Right common carotid artery plus branches (tissue), 1 donor: Measurements from ENCODE around the gene CHST7.

GRCh38 chrX:43972152-43973183 is 722 bp downstream of the NDP start:
- PRO-cap = no peak

DNA sequence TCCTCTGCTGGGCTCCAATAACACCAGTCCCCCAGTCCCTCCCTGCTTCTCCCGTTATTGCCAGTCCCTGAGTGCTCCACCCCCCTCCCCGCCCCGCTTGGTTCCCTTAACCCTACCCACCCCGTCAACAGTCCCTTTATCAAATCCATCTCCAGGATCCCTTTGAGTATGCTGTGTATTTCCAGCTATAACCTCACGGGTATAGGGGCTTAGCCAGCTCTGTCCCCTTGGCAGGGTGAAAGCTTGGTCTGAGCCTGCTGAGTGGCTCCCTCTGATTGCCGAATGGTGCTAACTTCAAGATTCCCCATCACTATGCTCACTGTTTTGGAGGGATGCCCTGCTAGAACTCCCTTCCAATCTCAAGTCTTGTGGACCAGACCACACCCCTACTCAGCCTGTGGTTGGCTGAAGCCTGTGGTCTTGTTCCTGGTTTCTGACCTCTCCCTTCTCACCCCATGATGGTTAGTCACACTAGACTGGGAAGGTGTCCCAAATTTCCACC is 184.5 kb upstream of the NDP start:
- PRO-cap = unidirectional peak, minus-strand start at position 284 of the sequence

DNA sequence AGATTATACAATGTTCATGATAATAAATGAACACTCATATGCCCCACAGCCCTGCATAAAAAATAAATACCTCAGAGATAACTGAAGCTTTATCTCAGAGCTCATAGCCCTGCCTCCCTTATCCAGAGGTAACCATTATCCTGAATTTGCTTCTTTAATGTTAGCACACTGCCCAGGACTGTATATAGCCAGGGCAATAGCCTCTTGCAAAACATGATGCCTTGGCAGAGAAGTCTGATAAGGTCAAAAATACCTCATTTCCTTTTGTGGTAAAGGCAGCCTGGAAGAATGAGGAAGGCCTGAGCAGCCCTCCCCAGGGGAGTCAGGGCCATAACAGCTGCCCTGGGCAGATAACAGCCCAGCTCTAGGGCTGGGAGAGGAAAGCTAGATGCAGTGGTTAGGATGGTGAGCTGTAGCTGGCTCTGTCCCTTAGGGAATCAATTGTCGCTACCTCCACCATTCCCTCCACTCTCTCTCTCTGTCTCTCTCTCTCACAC is 29.3 kb downstream of the EFHC2 start:
- PRO-cap = no peak

GRCh38 chrX:44344041-44344587 is 642 bp upstream of the EFHC2 start:
- PRO-cap = no peak

- PRO-cap = no peak
These were observed 42.7 kb downstream of the KDM6A start for GRCh38 chrX:44915699-44916033.

- PRO-cap = no peak
These were observed 78.1 kb downstream of the KDM6A start for GRCh38 chrX:44950573-44951925.

DNA sequence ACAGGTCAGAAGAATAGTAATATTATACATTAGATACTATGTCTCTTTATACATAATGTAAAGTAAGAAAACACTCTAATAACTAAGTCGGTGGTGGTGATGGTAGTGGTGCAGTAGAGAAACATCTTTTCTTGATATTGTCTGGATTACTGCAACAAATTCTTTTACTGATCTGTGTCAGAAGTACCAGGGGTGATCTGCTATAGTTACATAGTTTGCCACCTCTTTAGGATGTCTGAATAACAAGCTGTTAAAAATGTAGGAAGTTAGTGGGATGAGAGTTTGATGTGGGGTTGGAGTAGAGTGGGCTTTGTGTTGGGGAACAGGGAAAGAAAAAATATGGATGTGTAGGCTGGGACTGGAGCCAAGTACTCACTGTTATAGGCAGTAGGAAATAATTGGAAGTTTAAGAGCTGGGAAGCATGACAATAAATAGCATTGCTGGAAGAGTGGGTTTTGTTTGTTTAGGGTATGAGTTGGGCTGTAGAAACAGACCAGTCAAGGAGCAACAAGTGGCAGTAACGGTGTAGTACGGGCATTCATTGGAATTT is 81.4 kb downstream of the KDM6A start:
- PRO-cap = no peak

DNA sequence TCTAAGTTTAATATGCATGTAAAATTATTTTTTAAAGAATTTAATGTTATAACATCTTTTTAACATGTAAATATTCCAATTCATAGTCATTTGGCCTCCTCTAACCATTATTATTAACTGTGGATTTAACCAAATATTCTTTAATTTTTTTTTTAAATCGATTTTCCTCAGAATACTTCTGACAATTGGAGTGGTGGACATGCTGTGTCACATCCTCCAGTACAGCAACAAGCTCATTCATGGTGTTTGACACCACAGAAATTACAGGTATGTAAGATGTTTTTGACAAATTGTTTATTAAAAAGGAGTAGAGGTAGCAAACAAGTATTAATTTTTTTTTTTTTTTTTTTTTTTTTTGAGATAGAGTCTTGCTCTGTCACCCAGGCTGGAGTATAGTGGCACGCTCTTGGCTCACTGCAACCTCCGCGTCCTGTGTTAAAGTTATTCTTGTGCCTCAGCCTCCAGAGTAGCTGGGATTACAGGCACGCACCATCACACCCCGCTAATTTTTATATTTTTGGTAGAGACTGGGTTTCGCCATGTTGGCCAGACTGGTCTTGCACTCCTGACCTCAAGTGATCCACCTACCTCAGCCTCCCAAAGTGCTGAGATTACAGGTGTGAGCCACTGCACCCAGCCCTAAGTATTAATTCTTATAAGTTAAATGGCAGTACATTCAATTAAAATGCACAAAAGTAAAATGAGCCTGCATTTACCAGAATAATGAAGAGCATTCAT is 139.4 kb downstream of the DIPK2B start:
- PRO-cap = no peak

DNA sequence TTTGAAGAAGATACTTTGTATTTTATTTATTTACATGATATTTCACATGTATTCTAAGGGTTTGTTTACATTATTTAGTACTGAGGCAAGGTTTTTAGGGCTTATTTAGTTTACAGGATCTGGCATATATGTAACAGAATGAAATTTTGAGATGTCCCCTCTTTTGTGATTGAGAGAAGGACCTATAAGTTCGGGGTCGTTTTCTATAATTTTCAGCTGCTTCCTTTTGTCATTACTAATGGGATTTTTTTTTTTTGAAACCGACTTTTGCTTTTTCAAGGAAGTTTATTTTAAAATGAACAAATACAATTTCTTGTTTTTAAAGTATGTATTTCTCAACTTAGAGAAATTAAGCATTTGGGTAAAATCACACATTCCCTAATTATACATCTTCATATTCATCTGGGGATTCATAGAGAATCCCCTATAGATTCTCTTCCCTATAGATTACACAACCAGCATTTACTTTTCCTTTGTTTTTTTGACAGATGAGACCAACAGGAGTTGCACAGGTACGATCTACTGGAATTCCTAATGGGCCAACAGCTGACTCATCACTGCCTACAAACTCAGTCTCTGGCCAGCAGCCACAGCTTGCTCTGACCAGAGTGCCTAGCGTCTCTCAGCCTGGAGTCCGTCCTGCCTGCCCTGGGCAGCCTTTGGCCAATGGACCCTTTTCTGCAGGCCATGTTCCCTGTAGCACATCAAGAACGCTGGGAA is 137.6 kb downstream of the DIPK2B start:
- PRO-cap = no peak

DNA sequence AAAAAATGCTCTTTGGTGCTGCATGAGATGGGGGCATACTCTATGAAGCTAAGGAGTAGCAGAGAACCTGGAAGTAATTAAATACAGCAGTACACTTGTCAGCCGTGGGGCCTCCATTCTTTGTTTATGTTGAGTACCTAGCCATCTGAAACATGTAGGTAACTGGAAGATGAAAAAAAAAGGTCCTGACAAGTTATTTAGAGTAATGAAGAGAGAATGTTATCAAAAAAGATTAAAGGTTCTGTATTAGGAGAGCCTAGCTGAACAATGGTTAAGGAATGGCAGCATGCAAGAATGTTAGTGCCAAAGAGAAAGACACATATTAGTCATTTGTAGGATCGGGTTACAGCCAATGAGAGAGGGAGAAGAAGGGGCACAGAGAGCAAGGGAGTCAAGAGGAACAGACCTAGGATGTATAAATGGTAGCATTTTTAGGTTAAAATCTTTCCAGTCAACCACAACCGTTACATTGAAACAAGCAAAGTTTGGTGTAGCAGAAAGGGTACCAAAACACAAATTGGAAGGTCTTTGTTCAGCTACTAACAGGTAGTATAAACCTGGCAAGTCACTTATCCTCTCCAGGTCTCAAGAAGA is 316.7 kb upstream of the DIPK2B start:
- PRO-cap = no peak

GRCh38 chrX:45750433-45751092 is 549.9 kb upstream of the DIPK2B start:
- PRO-cap = no peak

GRCh38 chrX:45758974-45759584 is 558.4 kb upstream of the DIPK2B start:
- PRO-cap = no peak

GRCh38 chrX:45763355-45764029 is 562.8 kb upstream of the DIPK2B start:
- PRO-cap = no peak

GRCh38 chrX:45807538-45807935 is 606.9 kb upstream of the DIPK2B start:
- PRO-cap = no peak

GRCh38 chrX:45807936-45808662 is 607.4 kb upstream of the DIPK2B start:
- PRO-cap = no peak

DNA sequence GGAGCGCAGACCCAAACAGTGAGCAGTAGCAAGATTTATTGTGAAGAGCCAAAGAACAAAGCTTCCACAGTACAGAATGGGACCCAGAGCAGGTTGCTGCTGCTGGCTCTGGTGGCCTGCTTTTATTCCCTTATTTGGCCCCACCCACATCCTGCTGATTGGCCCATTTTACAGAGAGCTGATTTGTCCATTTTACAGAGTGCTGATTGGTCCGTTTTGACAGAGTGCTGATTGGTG is 203.1 kb upstream of the KRBOX4 start:
- PRO-cap = no peak

GRCh38 chrX:46326855-46327279 is 120.2 kb upstream of the KRBOX4 start:
- PRO-cap = no peak

- PRO-cap = bidirectional peak, plus-strand start at chrX:46573737, minus-strand start at chrX:46573653
These were observed at the start of gene CHST7 for GRCh38 chrX:46573154-46573908. Gene CHST7 (plus strand): TSS chrX:46573765.

DNA sequence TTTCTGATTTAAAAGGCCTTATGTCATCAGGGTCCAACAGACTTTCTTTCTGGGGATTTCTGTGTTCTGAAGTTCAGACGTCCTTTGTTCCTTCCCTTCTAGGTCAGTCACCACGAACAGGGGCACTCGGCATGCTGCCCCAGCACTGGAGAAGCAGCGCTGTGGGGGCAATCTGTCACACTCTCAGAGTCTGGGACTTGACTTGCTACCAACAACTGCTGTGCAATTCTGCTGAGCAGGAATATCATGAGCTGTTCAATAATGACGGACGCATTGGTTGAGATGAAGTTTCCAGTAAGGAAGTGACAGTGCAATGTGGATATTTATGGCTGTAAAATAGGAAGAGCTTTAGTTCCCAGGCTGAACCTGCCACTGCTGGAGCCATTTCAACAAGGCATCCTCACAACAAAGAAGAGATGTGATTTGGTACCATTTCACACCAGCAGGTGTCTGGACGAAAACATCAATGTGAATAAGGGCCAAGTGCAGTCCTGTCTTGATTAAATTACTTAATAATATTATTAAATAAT is 24.2 kb downstream of the CHST7 start:
- PRO-cap = no peak

GRCh38 chrX:46602162-46603127 is 28.9 kb downstream of the CHST7 start:
- PRO-cap = no peak